ENCODE measurements around a stretch of chr2.

DNA sequence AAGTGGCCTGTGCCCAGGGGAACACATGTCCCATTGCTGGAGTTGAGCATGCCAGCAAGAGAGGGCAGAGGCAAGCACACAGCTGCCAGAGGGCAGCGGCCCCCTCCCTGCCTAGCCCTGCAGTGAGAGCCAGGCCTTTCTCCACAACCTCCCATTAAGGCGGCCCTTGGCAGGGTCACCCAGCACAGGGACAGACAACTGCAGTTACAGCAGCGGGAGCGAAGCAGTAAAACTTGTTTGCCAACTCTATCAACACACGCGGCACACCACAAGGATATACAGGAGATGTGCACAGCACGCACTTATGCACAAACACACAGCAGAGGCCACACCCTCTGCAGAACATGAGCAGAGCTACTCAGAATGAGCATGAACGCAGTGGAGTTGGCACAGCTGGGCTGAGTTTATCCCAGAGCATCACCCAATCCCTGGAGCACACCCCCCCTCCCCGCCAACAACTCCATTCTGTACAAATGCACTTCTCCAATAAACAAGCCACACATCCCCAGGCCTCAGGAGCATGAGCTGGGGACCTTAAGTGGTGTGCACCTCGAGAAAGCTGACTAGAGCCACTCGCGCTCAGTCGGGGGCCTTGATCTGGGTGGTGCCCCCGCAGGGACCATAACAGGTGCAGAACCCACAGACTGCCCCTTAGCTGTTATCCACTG is 18.7 kb upstream of the SEMA4C start:
- PRO-cap, result no peak

DNA sequence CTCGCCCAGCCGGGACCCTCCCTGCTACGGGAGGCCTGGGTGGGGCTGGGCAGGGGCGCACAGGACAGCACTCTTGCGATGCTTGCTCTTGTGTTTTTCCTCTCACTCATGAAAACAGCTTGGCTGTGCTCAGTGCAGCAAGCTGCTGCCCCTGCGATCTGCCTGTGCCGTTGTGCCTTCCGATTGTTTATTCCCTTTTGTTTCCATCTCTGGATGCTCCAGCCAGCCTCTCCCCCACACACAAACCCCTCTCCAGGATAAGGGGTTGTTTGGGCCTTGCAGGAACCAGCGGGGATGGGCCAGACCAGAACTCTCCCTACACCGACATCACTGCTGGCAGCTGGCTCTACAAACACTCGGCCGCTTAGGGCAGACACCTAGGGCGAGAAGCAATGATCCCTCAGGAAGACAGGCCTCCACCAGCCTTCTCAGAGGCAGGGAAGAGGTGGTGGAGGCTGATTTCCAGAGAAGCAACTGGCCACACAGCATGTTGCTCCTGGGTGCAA is 26.3 kb upstream of the SEMA4C start:
- PRO-cap, result no peak

- PRO-cap, result no peak
Observed at GRCh38 chr2:97179652-97180467, 66.9 kb downstream of the ANKRD36 start.

GRCh38 chr2:97200141-97200695 is 87.3 kb downstream of the ANKRD36 start:
- PRO-cap, result no peak

DNA sequence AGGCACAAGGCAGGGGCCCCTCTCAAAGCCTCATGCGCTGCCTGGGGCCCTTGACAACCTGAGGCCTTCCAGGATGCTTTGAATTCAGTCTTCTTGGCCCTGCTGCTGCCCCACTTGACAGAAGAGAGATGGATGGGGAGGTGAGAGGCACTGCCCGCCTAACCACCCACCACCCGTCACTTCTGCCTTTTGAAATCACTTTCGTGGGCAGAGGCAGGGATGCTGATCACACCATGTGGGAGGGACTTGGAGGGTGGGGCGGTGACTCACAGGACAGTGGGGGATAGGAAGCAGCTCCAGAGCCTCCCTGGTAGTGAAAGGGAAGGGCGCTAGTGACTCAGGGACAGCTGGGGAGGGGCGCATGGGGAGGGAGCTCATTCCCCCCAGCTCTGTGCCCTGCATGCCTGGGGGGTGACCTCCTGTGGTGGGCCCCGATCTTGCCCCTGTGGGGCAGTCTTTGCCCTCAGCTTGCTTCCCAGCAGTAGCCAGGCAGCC is 26.7 kb upstream of the COX5B start:
- PRO-cap, result no peak

GRCh38 chr2:97760203-97760487 is 46.8 kb downstream of the ZAP70 start:
- PRO-cap, result no peak

DNA sequence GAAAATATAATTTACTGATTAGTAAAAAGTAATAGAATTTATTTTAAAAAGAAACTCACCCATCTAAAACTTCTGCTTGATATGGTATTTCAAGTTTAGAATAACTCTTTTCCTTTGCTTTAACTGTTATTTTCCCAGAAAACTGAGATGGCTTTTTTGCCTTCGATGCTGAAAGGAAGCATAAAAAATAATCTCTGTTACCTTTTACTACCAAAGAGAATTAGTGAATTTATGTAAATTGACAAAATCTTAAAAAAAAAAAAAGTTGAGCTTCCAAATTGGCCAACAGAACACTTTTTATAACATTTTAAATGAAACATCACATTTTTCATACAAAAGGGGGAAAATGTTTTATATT is 101.7 kb downstream of the ZAP70 start:
- PRO-cap, result no peak

GRCh38 chr2:97851226-97851876 is 138.0 kb downstream of the ZAP70 start:
- PRO-cap, result no peak

DNA sequence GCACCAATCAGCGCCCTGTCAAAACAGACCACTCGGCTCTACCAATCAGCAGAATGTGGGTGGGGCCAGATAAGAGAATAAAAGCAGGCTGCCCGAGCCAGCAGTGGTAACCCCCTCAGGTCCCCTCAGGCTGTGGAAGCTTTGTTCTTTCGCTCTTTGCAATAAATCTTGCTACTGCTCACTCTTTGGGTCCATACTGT is 52.7 kb downstream of the VWA3B start:
- PRO-cap, result no peak

DNA sequence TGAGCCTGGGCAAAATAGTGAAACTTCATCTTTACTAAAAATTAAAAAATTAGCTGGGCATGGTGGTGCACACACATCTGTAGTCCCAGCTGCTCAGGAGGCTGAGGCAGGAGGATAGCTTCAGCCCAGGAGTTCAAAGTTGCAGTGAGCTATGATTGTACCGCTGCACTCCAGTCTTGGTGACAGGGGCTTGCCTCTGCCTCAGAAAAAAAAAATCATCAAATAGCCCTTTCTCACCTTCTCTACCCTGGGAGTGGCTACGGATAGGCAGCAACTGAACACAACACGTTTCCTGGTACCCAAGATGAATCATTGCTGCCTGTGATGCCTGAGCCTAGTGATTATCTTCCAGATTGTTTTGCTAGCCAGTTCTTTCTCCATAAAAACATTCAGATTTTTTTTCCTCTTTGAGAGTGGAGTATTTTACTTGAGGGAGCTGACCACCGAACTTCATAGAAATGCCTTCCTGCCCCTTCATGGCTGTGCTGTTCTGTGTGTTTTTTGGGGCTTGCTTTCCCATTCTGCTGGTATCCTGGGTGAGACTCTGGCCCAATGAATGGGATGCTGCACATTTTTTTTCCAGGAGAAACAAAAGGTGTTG is 13.6 kb downstream of the INPP4A start:
- PRO-cap, result no peak

GRCh38 chr2:98658721-98659446 is 50.5 kb downstream of the UNC50 start:
- PRO-cap, result no peak

DNA sequence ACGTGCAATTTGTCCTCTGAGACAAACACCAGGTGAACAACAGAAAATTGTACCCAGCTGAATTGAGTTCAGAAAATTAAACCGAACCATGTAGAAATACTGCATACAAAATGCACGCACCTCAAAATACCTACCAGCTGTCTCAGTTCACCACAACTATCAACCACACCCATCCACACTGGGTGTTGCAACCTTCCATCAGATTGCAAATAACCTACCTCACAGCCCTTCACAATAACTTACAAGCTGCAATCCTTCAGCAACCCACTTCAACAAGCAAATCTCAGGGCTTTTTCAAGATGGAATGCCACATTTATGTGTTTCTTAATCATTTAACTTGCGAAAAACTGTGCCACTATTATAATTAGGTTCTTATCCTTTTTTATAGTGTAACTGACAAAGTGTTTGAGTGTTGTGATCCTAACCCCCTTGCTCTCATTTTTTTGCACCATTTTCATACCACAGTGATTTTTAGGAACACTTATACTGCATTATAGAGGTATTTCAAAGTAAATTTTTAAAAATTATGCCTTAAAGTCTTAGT is 56.1 kb downstream of the UNC50 start:
- PRO-cap, result unidirectional peak, minus-strand start at position 132 of the sequence

GRCh38 chr2:98670736-98671937 is 59.8 kb downstream of the MGAT4A start:
- PRO-cap, result no peak

GRCh38 chr2:99368355-99368821 is 31.2 kb downstream of the EIF5B start:
- PRO-cap, result no peak

- PRO-cap, result no peak
Observed at GRCh38 chr2:99405802-99406571, 68.8 kb downstream of the EIF5B start.

- PRO-cap, result unidirectional peak, minus-strand start at chr2:99594128
Observed at GRCh38 chr2:99593873-99594282, 104.1 kb upstream of the REV1 start.

DNA sequence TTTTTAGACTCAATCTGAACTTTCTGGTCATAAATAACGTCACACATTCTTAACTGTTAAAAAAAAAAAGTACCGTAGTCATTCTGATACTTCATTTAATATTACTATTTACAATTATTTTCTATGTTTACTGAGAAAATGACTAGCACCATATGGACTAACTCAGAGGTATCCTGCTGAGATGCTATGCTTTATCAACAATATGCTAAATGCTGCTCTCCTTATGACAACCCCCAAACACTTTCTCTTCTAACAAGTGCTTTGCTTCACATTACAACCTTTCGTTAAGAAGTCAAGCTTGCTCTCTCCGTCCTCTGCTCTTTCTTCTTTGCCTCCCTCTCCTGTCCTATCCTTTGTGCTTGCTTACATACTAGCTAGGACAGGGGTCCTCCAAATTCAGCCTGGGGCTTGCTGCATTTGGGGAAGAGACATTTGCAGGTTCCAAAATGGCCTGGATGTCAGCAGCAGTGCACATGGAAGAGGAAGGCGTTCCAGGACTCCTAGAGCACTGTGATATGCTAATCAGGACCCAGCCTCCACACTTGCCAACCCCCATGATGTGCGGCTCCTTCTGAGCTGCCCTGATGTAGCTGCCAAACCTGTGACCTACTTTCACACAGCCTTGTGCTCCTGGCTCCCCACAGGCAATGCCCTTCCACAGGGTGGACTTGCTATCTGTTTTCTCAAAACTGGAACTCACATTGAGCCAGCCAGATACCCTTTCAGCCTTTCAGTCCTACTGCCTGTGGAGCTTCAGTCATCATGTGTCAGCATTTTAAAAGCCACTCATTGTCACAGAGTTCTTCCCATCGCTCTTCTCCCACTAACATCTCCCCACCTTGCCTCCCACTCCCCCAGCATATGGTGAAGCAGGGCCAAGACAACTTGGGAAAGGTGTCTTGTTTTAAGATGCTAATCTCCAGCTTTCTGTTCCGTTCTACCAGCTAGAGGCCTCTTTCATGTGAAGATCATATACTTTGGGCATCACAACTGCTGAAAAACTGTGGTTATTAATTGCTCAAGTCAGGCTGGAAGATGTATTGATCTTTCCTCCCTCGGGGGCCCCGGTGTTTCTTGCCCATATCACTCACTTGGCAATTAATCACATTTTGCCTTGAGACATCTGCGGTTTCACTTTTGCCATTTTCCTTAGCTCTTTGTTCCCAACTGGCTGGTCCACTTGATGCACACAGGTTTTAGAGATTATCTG is 181.7 kb downstream of the AFF3 start:
- PRO-cap, result no peak

- PRO-cap, result no peak
Observed at GRCh38 chr2:100067613-100068278, 74.6 kb downstream of the AFF3 start.

DNA sequence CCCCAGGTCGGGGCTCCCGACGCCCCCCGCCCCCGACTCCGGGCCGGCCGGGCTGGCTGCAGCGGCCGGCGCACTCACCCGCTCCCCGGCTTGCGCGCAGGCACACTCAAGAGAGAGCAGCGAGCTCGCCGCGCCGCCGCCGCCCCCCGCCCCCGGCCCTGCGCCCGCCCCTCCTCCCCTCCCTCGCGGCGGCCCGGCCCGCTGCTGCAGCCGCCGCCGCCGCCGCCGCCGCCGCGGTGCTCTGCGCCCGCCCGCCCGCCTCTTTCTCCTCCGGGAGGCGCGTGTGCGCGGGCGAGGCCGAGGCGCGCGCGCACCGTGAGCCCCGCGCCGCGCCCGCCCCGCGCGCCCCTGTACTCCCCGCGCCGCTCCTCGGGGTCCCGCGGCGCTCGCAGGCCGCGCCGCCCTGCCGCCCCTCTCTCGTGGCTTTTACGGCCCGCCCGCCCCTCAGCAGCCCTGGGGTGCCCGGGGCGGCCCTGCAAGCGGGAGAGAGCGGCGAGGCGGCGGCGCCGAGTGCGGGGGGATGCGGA is 37.7 kb downstream of the AFF3 start:
- PRO-cap, result unidirectional peak, minus-strand start at position 265 of the sequence

DNA sequence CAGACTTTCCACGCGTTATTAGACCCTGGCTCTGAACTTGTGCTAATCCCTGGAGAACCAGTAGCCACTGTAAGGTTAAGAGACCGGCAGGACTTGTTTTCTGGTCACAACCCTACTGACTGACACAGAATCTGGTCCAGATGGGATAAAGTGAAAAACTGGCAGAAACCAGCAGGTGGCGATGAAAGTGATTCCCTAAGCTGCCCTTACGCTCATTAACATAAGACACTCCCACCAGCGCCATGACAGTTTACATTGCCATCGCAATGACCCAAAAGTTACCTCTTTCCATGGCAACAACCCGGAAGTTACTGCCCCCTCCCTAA is 35.6 kb upstream of the AFF3 start:
- PRO-cap, result no peak